Measurements from ENCODE around the genes VDAC2 and LRMDA.

DNA sequence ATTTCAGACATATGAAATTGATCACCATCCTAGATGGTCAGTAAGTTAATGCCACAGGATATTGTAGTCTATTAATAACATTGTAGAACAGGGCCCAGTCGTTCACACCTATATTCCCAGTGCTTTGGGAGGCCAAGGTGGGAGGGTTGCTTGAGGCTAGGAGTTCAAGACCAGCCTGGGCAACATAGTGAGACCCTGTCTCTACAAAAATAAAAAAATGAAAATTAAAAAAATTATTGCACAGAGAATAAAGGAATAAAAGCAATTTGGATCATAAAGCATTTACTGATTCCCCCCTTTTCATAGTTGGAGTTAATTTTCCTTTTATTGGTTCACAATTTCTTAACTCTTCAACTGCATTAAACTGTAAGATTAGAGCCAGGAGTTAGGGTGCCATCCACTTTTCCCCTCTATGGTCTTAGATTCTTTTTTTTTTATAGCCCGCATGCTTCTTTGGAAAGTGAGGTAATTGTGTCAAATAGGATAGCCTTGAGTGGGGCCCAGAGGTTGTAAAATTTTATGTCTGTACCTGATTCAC lies 24.6 kb downstream of the ADK start:
- PRO-cap = no peak

DNA sequence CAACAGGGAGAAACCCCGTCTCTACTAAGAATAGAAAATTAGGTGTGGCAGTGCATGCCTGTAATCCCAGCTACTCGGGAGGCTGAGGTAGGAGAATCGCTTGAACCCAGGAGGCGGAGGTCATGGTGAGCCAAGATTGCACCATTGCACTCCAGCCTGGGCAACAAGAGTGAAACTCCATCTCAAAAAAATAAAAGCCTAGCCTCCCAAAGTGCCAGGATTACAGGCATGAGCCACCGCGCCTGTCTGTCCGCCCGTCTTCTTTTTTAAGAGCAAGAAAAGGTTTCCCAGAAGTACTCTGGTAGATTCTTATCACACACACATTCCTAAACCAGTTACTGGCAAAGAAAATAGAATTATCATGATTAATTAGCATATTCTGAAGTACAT lies 86.9 kb downstream of the ADK start:
- PRO-cap = no peak

- PRO-cap = no peak
Measured at GRCh38 chr10:74418630-74419019, 267.6 kb downstream of the ADK start.

DNA sequence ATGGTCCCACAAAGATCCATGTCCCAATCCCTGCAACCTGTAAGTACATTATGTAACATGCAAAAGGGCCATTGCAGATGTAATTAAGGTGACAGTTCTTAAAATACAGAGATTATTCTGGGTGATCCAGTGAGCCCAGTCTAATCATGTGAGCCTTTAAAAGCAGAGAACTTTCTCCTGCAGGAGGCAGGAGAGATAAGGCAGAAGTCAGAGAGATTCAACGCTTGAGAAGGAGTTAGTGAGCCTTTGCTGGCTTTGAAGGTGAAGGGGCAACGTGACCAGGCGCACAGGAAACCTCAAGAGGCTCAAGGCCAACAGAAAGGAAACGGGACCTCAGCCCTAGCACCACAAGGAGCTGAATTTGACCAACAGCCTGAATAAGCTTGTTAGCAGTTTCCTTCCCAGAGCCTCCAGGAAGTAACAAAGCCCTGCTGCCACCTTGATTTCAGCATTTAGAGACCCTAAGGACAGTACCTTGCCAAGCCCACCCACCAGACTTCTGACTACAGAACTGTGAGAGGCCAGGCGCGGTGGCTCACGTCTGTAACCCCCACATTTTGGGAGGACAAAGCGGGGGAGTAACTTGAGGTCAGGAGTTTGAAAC lies 87.4 kb upstream of the KAT6B start:
- PRO-cap = no peak

DNA sequence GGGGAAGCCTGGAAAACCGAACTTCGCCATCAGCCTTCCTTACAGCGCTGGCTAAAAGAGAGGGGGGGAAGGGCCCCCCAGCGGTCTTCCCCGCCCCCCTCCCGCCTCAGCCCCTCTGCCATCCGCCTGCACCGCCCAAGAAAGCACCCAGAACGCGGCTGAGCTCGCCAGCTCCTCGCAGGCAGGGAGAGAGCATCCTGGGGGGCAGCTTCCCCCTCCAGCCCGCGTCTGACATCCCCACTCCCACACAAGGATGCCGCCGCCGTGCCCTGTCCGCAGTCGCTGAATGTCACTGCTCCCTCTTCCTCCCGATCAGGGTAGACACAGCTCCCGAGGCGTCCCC lies 1.6 kb upstream of the KAT6B start:
- PRO-cap = no peak

- PRO-cap = no peak
Measured at GRCh38 chr10:75020341-75021065, 52.9 kb downstream of the DUSP29 start.

- PRO-cap = no peak
Measured at GRCh38 chr10:75030488-75031489, 42.7 kb downstream of the DUSP29 start.

DNA sequence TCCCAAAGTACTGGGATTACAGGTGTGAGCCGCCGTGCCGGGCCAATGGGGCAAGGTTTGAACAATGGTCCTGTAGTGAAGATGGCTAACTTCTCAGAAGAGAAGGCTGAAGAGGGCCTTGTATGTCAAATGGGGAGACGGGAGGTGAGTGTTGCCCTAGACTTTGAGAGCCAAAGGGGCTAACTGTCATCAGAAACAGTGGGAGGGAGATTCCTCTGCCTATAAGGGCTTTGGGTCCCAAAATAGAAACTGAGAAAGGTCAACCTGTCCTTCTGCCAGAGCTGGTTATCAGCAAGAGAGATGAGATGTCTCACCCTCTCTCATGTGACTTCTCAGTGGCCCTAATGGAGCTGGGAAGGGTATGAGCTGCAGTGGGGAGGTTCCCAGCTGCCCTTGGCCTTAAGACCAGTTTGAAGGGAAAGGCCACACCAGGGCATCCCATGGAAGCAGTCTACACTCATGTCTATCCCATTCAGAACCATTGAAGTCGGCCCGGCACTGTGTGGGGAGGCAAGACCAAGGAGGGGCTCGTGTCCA lies 1.3 kb upstream of the SAMD8 start:
- PRO-cap = no peak

- PRO-cap = unidirectional peak, plus-strand start at chr10:75112080; bidirectional peak, plus-strand start at chr10:75112290, minus-strand start at chr10:75112181
Measured at GRCh38 chr10:75111795-75112380, 432 bp downstream of the SAMD8 start.

- PRO-cap = no peak
Measured at GRCh38 chr10:75202667-75203176, 7.9 kb upstream of the VDAC2 start.

GRCh38 chr10:75209640-75210914 lies at the start of gene VDAC2:
VDAC2 (plus strand) TSS chr10:75210796.
- PRO-cap = bidirectional peak, plus-strand start at chr10:75210201, minus-strand start at chr10:75210047; unidirectional peak, minus-strand start at chr10:75210347; bidirectional peak, plus-strand start at chr10:75210796, minus-strand start at chr10:75210435

- PRO-cap = no peak
Measured at GRCh38 chr10:75403285-75404077, 1.9 kb upstream of the ZNF503 start.

DNA sequence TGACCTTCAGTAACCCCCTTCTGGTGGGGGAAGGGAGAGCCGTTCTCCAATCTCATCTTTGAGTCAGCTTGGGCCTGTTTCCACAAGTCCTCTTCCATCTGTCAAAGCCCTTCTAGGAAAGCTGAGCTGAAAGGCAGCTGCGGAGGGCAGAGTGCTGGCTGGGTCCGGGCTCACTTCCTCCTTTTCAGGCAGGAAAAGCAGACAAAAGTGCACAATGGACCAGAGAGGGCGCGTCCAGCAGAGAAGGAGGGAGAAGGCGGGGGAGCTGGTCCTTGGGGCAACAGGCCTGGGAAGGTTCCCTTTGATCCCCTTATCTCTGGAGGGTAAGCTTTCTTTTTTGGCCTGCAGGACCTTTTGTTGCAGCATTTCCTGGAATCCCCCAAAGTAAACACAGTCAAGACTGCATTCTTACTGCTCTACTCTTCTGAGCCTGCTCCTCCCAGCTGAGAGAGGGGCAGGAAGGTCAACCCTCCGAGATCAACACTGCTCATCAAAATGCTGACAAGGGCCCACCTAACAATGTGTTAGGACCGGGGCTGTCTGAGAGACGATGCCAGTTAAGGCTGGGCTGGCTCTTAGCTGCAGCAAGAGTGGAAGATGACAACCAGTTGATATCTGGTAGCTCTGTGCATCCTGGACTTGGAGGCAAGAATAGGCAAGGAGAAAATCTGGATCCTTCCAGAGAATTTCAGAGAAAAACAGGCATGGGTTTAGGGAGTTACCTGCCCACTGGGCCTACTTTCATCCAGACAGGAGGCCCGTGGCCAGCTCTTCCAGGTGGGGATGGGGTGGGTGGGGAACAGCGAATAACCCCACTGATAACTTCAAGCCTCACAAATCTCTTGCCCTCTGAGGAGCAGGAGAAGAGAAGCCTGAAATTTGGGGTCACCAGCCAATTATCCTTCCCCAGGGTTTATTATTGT lies 1.0 kb upstream of the LRMDA start:
- PRO-cap = no peak

- PRO-cap = no peak
Measured at GRCh38 chr10:75431057-75431968, at the start of gene LRMDA. LRMDA (plus strand) TSS chr10:75431624.

DNA sequence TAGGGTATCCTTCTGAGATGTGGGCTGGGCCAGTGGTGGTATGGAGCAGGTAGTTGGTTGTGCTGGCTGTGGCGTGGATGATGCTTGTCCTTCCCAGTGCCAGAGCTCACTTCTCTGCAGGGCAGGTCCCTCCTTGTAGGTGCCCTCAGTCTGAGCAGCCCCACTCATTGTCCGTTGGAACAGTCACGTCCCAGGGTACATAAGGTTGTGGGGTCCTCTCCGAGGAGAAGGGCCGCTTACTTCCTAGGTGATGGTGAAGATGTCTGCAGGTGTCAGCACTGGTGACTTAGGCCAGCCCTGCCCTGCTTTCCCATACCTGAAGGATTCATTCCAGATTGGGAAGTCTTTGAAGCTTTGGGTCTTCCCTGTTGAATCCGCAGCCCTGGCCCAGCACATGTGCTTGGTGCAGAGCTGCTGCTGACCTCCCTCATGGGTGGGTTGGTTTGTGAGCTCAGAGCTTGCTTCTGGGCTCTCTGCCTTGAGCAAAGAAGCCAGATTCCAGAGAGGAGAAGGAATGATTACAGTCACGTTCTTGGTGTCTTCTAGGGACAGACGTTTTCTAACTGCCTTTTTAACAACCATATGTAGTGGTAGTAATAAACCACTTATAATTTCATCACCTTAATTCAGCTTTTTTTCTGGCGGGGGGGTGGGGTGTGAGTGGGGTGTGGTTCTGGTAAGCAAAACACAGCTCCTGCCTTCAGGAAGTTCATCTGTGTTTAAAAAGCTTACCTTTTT lies 39.3 kb downstream of the LRMDA start:
- PRO-cap = no peak

DNA sequence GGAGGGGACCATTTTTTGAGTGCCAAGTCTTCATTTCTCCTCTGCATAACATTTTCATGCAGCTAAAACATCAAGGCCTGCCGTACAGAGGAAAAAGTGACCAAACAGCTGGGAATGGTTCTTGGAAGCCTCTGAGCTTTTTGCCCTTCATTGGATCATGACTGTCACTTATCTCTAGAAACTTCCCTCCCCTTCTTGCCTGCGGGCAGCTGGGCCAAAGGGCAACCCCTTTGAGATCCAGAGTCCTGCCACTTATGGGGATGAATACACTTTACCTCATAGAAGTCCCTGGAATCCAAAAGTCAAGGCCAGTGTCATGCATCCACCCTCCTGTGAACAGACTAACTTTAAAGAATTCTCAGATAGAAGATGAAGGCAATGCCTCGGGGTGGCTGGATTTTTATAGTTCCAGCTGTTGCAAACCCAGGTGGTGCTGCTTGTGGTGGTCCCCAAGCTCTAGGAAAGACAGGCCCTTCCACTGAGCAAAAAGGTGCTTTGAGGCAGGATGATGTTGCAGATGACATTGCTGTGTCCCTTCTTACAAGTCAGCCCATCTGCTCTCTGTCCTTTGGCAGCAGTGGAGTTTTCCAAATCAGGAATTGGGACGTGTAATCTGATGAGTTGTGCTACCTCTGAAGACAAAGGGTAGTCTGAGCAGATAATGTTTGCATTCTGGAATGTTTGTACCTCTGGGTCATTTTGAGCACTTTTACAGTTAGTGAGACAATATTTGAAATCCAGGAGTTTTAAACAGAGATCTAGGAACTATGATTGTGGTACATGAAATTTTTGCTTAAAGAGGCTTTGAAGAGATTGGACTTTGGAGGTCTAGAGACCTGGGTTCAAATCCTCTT lies 64.2 kb downstream of the LRMDA start:
- PRO-cap = no peak

DNA sequence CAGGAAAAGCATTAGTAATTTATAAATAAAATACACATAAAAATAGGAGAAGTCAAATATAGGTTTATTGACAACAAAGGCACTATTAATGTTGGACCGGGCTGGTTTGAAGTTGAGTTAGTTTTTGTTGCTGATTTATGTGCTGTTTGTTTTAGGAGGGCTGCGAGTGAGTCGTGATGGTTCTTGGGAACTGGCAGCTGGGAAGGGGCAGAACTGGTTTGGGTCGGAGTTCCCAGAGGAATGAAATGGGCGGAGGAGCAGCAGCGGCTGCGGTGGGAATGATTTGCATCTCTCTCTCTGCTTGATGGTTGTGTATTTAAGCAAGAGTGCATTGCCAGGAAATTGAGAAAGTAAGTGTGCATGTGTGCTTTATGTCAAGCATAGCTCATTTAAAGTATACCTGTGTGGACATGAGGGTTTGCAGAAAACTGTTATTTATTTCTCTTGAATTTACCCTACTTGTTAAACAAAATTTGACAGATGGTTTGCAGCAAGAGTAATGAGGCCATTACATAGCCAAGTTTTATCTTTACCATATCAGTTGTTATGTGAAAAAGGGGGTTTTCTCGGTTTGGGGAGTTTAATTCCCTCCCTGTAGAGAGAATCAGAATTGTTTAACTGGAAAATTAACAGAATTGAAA lies 81.1 kb downstream of the LRMDA start:
- PRO-cap = no peak

- PRO-cap = no peak
Measured at GRCh38 chr10:75592249-75593135, 161.1 kb downstream of the LRMDA start.

DNA sequence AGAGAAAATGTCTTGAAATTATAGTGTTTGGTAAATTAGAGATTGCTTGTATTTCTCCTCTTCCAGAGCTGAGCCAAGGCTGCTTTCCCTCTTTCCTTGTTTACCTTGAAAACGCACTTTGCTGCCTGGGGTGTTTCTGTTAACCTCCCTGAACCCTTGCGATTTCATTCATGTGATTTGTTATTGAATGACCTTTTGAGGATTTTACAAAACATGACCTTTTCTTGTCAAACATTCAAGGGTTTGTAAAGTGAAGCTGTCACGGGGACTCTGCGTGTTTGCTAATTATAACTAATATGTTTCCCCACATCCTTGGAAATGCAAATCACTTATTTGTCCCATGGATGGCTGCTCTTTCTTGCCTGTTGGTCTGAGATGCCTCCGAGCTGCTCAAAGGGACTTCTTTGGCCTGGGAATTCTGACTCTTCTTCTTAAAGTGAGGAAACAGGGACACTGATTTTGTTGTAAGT lies 169.5 kb downstream of the LRMDA start:
- PRO-cap = no peak

DNA sequence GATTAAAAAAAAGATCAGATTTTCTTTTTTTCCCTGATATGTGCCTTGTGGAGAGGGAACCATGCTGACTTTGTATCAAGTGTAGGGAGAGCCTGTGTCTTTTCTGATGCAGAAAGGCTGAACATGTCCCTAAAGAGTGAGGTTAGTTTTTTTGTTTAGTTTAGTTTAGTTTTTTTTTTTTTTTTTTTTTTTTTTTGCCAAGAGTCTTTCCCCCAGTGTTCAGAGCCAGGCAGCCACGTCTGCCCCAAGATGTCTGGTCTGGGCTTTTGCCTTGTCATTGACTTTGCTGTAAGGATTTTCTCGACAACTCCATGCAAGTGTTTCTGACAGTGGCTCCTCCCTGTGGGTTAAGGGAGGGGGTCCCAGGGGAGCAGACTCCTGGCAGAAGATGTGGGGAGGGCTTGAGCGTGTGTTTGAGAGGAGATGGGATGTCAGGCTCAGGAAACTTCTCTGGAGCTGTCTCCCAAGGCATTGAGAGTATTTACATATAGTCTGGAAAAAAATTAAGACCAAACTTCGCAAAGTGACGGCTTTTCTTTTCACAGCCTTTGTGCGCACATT lies 201.3 kb downstream of the LRMDA start:
- PRO-cap = no peak

Data from SUDHL5 (cell line).